LUHMES (cell line): ENCODE measurements around a stretch of chr3.

- PRO-cap: no peak
These were observed 3.4 kb downstream of the PDZRN3 start for GRCh38 chr3:73621103-73621912.

- PRO-cap: no peak
These were observed 1.1 kb downstream of the PDZRN3 start for GRCh38 chr3:73623723-73624011.

GRCh38 chr3:75422403-75422839 lies 241.7 kb upstream of the FRG2C start:
- PRO-cap: no peak

- PRO-cap: unidirectional peak, plus-strand start at chr3:75434529
These were observed 229.9 kb upstream of the FRG2C start for GRCh38 chr3:75434168-75434706.

DNA sequence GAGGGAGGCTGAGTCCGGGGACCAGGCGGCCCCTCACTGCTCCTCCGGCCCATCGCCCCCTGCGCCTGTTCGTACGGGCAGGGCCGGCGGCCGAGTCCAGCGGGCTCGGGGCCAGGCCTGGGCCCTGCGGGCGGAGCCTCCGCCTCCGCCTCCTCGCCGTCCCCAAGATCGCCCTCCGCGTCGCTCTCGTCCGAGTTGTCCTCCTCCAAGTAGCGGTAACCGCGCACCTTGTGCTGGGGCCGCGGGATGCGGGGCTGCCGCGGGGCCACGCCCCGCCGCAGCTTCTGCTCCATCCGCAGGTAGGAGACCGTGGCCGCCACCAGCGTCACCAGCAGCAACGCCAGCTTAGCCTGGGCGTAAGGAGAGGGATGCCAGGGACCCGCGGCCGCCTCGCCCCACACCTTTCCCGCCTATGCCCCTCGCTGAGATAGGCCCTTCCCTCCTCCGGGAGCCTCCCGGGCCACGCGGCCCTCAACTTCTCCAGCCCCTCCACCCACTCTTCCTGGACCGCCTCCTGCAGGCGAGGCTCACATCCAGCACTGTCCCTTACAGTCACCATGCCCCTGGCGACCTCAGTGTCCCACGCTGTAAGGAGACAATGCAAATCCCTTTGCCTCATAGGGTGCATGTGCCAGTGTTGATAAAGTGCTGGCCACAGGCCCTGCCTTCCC lies 44.5 kb upstream of the FRG2C start:
- PRO-cap: no peak

- PRO-cap: no peak
These were observed 5.2 kb downstream of the FRG2C start for GRCh38 chr3:75669279-75669877.

- PRO-cap: no peak
These were observed 121.3 kb upstream of the ZNF717 start for GRCh38 chr3:75906541-75907189.

DNA sequence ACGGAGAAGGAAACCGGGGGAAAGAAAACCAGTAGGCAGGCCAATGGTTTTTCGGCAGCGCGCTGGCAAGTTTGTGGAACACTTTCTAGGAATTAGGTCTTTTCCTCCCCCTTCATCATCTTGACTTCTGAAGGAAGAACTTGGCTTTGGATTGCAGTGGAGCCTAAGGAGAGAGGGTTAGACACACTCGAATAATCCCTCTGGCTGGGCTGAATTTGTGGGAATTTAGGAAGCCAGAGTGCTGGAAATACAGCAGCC lies 339 bp downstream of the ROBO2 start:
- PRO-cap: no peak

- PRO-cap: no peak
These were observed 887.3 kb downstream of the ROBO1 start for GRCh38 chr3:78880497-78880940.

DNA sequence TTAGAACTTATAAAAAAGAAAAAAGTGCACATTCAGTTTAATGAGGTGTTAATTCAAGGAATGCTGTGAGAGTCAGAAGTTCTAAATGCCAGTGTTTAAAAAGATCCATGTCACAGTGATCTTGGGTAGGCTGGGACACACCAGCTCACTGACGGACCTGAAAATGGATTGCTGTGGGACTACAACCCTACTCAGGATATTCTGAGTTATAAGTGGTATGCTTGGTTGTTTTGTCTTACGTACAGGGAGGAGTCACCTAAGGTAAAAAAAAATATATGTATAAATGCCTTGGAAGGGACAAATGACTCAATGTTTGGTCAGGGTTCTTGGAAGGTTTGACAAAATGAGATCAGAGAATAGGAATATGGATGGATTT lies 767.4 kb downstream of the GBE1 start:
- PRO-cap: no peak

DNA sequence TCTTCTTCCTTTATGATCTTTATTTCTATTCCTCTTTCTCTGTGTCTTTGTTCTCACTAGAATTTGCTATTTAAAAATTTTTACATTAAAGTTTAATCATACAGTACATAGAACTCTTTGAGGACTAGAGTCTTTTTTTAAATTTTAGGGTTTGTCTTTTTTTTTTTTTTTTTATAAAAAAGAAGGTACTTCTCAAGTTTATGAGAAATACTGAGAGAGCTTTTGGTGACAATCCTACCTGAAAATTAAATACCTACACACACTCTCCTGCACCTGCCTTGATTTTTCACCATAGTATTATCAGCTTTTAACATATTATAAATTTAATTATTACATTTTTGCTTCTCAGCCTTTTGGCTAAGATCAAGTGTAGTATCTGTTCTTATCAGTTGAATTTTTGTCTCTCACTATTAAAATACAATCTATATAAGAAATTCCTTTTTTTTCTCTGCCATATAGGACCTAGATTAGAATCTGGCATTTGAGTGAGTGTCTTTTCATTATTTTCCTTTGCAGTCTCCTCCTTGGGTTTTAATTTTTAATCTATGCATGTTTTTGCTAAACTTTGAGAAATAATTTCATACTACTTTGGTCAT lies 252.2 kb downstream of the GBE1 start:
- PRO-cap: unidirectional peak, plus-strand start at position 349 of the sequence

DNA sequence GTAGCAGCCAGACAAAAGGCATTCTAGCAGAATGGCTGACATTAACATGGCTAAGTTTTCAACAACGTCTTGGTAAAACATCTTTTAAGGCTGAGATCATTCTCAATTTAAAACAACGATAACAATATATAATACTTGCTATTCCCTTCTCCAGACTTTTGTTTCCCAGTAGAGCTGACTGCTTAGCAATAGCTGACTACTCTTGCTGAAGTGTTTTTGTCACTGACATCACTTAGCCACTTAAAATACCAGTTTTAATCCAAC lies 28.6 kb upstream of the GBE1 start:
- PRO-cap: no peak

DNA sequence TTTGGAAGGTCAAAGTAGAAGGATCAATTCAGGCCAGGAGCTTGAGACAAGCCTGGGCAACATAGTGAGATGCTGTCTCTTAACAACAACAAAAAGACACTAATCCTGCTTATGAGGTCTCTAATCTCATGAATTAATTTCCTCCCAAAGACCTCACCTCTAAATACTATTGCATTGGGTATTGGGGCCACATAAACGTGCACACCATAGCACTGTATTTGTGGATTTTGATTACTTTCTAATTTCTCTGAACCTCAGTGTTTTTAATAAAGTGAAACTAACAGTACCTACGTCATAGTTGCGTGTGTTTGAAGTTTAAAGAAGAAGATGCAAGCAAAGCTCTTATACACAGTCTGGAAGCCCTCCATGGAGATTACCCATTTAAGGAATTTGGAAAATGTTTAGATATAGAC lies 581.0 kb upstream of the GBE1 start:
- PRO-cap: no peak

DNA sequence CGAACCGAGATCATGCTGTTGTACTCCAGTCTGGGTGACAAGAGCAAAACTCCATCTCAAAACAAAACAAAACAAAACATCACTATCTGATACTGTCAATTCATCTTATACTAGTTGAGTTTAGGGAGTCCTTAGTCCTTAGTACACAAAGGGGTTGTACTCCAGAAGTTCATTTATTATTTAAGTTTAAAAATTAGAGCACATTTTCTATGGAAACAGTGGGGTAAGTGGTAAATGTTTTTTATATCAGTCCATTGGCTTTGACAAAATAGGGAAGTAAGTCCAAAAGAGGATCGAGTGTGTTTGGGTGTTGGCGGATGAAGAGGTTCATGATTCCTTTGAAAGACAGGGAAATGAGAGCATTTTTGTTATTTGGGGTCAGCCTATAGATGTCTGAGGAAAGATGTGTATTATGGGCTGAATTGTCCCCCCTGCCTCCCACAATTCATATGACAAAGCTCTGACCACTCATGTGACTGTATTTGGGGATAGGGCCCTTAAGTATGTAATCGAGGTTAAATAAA lies 9.7 kb downstream of the CHMP2B start:
- PRO-cap: no peak

DNA sequence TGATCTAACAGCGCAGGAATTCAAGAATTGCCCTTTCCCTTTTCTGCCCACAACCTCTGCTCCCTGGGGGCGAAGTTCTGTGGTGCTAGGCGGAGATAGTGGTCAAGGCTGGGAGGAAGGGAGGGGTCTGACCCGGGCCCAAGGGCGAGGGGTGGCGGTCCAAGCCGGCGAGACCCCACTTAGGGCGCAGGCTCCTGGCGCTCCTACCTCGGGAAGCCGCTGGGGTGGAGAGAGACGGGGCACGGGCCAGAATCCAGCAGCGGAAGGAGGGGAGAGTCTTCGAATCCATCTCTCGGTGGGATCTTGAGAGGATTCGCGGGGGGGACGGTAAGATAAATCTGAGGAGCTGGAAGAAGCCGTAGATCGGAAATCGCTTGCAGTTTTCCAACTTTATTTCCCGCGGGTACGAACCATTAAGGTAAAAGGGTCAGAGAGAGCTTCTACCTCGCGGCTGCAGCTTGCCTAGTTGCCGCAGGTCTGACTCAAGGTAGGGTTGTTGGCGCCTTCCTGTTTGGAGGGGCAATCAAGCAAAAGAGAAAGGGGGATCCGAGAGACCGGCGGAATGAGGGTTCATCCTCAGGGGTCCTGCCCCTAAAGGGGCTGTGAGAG lies 604 bp downstream of the HTR1F start:
- PRO-cap: no peak

GRCh38 chr3:87793615-87793911 lies 1.1 kb downstream of the HTR1F start:
- PRO-cap: no peak

DNA sequence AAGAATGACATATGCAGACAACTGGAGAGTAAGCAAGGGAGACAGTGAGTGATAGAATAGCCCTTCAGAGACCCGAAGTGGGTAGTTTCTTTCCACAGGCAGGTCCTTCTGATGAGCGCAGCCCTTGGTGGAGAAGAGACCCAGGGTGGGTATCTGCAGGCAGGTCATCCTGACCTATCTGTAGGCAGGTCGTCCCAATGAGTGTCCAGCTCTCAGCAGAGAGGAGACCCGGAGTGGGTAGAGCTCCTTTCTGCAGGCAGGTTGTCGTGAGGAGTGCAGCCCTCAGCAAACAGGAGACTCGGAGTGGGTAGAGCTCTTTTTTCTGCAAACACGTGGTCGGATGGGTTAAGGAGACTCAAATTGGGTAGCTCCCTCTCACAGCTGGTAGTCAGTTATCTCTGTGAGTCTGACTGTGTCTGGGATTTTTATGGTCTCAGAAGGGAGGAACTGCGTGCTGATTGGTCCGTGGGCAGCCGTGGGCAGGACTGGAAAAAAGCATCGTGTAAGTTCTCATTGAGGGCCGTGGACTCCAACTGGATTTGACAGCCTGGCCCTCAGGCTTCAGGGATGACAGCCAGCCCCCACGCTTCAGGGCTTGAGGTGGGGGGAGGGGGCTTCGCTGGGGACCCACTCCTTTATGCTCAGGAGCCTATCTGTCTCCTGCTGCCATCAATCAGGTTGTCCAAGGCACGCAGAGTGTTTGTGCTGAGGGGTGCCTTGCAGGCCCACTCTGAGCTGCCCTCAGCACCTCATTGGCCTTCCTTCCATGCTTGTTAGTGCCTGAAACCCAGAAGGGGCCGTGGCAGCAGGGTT lies 463.8 kb downstream of the EPHA3 start:
- PRO-cap: no peak

DNA sequence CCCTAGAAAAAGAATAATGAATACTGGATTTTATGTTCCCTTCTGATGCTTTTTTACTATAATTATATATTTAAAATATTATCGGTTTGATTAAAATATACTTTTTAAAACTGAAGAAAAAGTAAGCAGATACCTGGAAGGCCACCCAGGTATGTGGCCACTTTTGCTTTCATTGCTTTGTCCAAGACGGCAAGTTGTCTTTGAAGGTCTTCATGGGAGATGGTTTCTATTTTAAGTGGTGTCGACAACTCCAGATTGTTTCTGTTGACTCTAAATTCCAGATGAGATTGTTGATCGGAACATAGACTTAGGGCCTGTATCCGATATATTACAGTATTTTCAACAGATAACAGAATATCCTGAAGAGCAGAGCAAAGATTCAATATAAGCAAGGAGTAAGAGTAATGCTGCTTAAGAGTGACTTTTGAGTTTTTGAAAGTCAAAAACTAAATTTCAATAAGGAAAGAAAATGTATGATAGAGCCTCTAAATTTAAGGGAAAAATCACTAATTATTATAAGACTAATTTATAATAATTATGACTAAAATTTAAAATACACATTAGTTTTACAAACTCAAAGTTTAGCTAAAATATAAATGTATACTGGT lies 96.8 kb downstream of the PROS1 start:
- PRO-cap: no peak

- PRO-cap: no peak
These were observed 8.1 kb upstream of the STX19 start for GRCh38 chr3:94036415-94036956.

DNA sequence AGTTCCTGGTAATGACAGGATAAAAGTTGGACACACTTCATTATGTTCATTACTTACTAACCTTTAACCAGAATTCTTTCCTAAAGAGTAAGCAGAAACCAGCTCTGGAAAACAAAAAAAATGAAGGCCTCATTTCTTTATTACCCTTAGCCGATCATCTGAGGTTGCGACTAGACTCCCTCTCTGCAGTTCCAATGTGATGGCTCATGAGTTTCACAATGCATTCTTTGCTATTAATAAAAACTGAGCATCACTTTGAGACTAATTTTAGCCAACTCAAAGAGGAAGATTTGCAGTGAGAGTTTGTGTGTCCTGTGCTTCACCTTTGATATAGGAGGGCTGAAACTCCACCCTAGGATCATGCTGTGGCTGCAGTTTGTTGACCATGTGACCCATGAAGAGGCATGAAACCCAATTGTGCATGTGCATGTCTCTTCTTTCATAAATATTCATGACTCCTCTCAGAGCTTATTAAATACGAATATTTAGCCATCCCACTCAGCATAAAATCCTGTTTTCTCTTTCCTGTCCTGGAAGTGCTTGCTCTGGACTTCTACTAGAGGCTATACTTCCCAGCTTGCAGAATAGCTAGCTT lies 1072.2 kb downstream of the NSUN3 start:
- PRO-cap: no peak